Skeletal muscle satellite cell (primary cell): ENCODE data around the genes GALC and TTC8.

DNA sequence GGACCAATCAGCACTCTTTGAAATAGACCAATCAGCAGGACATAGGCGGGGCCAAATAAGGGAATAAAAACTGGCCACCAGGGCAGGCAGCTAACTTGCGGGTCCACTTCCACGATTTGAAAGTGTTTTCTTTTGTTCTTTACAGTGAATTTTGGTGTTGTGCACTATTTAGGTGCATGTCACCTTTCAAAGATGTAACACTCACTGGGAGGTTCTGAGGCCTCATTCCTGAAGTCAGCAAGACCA is 1973.4 kb upstream of the FLRT2 start:
- CAGE, long polyA plus RNA: no peak

GRCh38 chr14:87963260-87963718 is 29.7 kb downstream of the GALC start:
- CAGE, long polyA plus RNA: no peak

DNA sequence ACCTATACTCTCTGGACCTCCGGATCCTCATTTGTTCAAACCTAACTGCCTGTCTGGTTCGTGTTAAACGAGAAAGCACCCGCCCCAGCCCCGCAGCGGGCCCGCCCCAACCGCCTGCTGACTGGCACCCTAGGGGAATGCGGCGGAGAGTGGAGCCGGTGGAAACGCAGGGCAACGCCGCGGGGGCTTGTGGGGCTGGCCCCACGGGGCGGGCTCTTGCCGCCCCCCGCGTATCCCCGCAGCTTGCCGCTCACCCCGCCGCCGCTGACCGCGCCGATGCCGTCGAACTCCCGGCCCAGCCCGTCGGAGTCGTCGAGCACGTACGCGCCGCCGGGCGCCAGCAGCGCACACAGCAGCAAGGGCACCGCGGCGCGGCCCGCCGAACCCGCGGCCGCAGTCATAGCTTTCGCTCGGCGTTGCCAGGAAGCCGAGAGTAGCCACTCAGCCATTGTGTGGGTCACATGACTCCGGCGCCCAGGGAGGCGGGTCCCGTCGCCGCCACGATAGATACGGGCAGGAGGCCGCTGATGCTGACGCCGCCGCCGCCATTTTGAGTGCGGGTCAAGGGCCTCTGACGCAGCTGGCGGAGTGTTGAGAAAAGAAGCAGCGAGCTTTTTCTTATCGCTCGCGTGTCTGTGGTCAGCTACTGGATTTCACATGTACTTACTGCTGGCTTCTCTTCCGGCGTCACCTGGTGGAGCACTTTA is at the start of gene GALC:
GALC (minus strand) TSS at position 467 of the 707 bp plus-strand sequence.
- CAGE, long polyA plus RNA: start-site peak on the minus strand centred at position 457 of the sequence, 56 bp wide, 31 and 19 reads in 2 replicates

GRCh38 chr14:88248864-88249153 is 74.3 kb downstream of the KCNK10 start:
- CAGE, long polyA plus RNA: no peak

- CAGE, long polyA plus RNA: no peak
These were observed at the start of gene TTC8 for GRCh38 chr14:88824462-88825505. Gene TTC8 (plus strand): TSS chr14:88824651.

DNA sequence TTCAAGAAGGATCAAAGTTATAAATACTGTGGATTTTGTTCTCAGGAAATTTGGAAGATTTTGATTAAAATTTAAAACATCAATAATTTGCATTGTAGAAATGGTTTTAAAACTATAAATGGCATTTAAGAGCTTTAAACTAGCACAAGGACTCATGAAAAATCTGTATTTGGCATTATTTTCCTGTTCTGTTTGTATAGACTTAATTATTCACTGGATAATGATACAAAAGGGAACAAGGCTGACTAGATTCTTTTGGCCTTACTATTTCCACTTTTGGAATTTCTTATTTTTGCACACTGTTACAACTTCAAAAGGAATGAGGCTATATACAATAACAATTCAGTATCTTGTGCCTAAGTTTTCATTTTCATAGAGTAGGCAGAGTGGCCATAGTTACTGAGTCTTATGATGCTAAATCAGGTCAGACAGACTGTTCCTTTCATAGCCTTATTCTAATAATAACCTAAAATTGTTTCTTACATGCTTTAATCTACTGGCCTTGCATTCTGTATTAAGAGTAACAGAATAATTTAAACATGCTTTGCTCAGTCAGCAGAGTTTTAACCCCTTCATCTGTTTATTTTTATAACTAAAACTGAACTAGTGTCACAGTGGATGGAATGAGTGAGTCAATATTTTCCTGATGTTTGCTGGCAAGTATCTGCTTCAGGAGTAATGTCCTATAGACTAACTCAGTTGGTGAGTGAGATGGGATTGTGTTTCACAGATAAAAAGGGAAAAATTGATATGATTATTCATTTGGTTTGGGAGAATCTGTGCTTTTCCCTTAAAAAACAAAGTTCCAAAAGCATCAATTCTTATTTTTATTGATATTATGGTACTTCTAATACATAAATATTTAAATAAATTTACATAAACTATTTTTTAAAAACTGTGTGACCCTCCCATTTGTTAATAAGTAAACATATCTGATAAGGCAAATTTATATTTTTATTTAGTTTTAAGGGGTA is 10.6 kb downstream of the TTC8 start:
- CAGE, long polyA plus RNA: no peak

GRCh38 chr14:89011689-89012768 is 187.6 kb downstream of the TTC8 start:
- CAGE, long polyA plus RNA: no peak

DNA sequence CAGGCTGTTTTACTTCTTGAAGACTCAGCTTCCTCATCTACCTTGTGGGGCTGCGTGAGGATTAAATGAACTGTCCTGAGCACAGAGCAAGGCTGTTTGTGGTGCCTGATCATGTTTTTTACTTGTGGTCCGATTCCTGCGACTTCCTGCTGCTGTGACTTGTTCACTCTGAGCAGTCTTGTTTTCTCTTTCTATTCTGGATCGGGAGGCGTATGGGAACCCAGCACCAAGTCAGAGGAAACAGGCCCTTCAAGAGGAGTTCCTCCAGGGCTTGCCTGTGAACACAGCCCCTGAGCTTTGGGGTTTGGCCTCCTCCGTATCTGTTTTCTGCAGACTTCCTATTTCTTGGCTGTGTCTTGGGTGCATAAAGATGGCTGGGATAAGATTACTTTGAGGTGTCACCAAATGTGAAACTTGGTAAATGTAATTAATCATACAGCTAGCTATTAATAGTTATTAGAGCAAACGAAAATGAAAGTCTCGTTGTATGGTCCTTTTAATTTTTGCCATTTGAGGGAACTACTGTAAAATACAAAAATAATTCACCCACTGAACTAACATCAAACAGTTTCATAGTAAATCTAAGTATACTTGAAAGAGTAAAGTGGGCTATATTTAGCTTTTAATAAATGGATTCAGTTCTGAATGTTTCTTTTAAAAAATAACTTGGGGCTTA is 251.6 kb downstream of the FOXN3 start:
- CAGE, long polyA plus RNA: no peak

- CAGE, long polyA plus RNA: no peak
These were observed 188.3 kb downstream of the FOXN3 start for GRCh38 chr14:89228685-89229259.

DNA sequence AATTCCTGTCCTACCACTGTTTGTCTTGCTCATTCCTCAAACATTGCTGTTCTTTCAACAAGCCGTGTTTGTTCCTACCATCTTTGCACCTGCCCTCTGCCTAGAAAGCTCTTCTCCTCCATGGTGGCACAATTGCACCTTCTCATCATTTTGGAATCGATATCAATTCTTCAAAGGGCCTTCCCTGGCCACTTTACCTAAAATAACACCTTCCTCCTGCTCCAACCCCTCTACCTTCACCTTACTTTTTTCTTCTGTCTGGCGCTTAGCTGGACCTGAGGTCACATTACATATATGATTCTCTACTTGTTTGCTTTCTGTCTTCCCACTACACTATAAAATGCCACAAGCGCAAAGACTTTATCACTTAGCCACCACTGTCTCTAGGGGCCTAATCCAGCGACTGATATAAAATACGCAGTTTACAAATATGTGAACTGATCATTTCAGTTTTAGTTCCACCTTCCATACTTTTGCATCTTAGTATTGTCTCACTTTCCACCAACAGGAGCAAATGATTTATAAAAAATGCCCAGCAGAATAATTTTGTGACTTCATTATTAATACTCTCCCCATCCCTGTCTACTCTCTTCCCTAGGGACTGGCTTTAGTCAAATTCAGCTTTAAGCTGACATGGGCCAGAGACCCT is 169.0 kb downstream of the FOXN3 start:
- CAGE, long polyA plus RNA: no peak

- CAGE, long polyA plus RNA: no peak
These were observed 132.6 kb downstream of the FOXN3 start for GRCh38 chr14:89284341-89285021.

GRCh38 chr14:89365556-89365908 is 51.5 kb downstream of the FOXN3 start:
- CAGE, long polyA plus RNA: no peak

DNA sequence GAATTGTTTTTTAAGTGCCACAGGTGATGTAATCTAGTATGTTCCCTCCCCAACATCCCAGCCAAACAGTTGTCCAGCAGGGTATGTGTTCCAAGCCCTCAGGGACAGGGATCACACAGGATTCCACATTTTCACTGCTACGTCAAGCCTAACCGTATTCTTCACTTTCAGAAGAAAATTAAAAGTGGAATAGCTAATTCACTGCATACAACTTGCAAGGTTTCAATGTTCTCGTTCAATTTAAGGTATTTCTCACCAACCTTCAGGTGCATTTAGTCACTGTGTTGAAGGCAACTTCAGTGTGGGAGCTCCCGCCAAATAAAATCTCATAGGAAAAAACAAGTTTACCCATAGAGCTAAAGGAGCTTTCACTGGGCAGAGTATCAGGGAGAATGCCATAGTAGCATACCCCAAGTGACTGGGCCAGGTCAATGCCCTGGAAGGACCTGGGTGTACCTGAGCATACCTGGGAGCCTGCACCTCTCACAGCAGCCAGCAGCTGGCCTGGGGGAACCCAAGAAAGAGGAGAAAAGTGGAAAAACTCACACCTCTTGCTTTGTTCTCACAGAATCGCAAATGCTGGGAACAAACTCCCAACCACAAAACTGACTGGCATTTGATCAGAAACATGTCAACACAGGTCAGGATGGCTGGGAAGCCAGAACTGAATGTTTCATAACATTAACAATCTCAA is 8.3 kb downstream of the FOXN3 start:
- CAGE, long polyA plus RNA: no peak

DNA sequence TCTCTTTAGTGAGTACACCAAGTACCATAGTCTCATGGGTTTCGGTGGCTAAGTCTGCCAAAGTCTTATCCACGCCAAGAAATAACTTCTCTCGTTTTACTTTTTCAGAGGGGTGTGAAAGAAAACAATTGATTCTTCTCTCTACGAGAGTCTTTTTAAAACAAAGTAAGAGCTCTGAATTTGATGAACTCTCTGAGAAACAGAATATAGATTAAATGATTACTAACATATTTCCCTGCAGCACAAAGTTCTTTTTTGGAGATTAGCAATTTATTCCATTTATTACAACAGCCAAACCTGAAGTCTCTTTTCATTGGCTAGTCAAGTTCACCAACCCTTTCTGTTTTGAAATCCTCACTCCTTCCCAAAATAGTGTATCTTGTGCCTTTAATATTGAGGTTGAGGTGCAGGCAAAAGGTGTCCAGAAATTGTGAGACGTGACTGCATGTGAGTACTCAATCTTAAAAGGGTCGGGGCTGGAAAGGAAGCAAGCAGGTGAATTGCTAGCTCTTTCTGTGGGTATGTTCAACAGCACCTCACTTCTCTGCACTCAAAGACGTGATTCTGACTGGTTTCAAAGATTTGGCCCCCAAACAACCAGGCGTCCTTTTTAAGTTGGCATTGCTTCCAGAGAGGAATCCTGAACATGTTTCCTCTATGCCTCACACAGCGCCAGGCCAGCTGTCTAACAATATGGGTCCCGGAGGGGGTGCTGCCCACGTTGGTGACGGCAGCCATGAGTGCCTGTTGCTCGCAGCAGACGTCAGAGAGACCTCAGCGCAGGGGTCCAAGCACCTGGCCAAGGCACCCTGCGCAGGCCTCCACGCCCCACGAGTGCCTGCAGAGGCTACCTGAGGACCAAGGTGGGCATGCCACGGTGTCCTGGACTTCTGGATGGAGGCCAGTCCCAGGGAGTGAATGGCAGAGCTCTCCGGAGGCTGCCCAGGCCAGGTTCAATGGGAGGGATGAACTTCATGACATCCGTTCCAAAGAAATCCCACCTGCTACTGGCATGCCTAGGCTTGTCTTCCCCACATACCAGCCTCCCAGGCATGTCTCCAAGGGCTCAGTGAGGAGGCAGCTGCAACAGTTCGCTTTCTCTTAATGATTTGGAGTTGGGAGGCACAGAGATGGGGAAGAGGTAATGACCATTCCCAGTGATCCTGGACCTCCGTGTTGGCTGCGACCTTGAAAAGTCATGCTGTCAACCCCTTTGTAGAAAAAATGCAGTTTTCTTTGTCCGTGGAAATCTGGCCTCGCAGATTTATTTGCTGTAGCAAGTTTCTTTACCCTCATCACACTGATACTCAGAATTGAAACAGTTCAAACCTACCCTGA is 11.4 kb upstream of the FOXN3 start:
- CAGE, long polyA plus RNA: no peak

- CAGE, long polyA plus RNA: no peak
These were observed 52.9 kb upstream of the FOXN3 start for GRCh38 chr14:89469791-89470454.

GRCh38 chr14:89493161-89493463 is 76.1 kb upstream of the FOXN3 start:
- CAGE, long polyA plus RNA: no peak

- CAGE, long polyA plus RNA: no peak
These were observed 87.5 kb upstream of the FOXN3 start for GRCh38 chr14:89504568-89504976.

GRCh38 chr14:89578205-89579148 is 161.4 kb upstream of the FOXN3 start:
- CAGE, long polyA plus RNA: no peak

GRCh38 chr14:89629057-89629323 is 212.0 kb upstream of the FOXN3 start:
- CAGE, long polyA plus RNA: no peak

GRCh38 chr14:89659248-89659633 is 242.2 kb upstream of the FOXN3 start:
- CAGE, long polyA plus RNA: no peak